ENCODE data around the gene FUOM.

DNA sequence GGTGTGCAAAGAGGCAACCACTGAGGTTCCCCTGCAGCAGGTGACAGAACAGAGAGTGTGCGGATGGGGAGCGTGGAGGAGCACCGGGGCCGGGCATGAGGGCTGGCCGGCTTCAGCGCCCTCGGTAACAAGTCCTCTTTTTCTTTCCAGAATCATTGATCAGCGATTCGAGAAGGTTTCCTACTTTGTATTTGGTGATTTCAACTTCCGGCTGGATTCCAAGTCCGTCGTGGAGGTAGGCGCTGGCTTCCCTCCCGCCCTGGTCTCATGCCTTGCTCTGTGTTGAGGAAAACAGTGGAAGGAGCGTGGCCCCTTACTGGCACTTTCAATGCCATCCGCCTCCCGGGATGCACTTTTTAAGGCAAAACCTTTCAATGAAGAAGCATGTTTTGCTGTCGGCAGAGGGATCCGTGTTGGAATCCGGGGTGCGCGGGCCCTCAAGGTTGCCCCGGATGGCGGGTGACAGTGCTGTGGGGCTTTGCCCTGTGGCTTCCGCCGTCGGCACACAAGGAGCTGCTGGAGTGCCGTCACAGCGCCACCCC is 59.2 kb downstream of the NKX6-2 start:
- RRBS: 92% methylated on average over 5 of the region's 29 CpGs

GRCh38 chr10:132959907-132960539 is 17.7 kb upstream of the CFAP46 start:
- RRBS: 76% methylated on average over 1 of the region's 28 CpGs

- RRBS: 11% methylated on average over 6 of the region's 26 CpGs
Measured at GRCh38 chr10:133013457-133014075, 71.2 kb upstream of the CFAP46 start.

GRCh38 chr10:133100658-133101609 is 13.2 kb downstream of the ADGRA1 start:
- RRBS: 8% methylated on average over 6 of the region's 47 CpGs

GRCh38 chr10:133117420-133117782 is 29.7 kb downstream of the ADGRA1 start:
- RRBS: 95% methylated on average over 2 of the region's 11 CpGs

- RRBS: 4% methylated on average over 12 of the region's 24 CpGs
Measured at GRCh38 chr10:133160714-133161131, 704 bp downstream of the KNDC1 start.

DNA sequence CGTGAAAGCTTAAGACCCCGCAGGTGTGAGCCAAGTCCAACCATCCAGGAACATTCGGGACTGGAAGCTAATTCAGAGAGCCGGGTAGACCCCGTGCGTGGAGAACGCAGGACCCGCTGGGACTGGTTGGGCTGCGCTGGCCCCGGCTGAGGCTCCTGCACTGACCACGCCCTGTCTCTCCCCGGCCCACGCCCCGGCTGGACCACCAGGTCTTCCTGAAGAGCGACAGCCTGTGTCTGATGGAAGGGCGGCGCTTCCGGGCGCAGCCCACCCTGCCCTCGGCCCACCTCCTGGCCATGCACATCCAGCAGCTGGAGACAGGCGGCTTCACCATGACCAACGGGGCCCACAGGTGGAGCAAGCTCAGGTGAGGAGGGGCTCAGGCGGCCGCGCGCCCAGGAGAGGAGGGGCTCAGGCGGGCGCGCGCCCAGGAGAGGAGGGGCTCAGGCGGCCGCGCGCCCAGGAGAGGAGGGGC is 10.2 kb upstream of the UTF1 start:
- RRBS: 38% methylated on average over 14 of the region's 34 CpGs

DNA sequence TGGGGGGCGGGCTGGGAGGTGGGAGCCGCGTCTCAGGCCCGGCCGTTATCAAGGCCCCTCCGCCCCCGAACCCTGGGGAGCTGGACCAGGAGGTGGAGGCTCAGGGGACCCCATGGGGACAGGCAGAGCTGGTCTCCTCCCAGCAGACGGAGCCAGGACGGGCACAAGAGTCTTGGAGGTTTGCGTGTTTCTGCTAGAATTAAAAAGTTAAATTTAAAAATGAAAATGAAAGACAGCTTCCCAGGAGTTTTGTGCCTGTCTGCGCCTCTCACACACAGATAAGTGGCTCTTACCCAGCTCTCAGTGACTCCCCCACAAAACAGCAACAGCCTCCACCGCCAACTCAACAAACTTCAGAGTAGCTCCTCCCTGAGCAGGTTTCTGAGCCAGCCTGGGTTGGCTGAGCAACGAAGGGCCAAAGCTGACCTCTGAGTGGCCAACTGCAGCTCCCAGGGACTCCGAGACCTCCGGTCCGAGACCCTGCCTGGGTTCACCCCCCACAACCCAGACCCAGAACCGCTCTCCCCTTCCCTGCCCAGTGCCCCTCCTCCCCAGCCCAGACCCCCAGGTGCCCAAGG is 5.0 kb upstream of the UTF1 start:
- RRBS: no CpG with 5 or more reads among the region's 17 CpGs

DNA sequence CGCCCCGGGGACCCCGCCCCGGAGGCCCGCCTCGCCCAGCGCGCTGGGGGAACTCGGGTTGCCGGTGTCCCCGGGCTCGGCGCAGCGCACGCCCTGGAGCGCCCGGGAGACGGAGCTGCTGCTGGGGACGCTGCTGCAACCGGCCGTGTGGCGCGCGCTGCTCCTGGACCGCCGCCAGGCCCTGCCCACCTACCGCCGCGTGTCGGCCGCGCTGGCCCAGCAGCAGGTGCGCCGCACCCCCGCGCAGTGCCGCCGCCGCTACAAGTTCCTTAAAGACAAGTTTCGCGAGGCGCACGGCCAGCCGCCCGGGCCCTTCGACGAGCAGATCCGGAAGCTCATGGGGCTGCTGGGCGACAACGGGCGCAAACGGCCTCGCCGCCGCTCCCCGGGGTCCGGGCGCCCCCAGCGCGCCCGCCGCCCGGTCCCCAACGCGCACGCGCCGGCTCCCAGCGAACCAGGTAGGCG is 396 bp downstream of the UTF1 start:
- RRBS: 4% methylated on average over 27 of the region's 70 CpGs

DNA sequence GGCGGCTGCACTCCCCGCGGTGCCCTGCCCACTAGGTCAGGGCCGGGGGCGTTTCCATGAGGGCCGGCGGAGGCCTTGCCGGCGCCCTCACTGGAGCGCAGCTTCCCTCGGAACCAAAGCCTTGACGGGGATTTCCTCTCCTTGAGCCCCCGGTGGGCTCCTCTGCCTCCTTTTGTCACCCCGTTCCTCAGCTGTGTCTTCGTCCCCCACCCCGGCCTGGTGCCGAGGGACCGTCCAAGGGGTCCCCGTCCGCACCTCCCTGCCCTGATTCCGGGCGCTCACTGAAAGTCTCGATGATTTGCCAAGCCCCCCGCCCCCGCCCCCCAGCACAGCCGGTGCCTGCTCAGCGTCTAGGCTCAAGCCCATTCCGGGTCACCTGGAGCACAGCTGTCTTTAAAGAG is 570 bp downstream of the VENTX start:
- RRBS: 56% methylated on average over 23 of the region's 28 CpGs

- RRBS: no CpG with 5 or more reads among the region's 11 CpGs
Measured at GRCh38 chr10:133249880-133250470, 12.3 kb downstream of the VENTX start.

GRCh38 chr10:133257333-133258536 is 18.9 kb downstream of the ADAM8 start:
- RRBS: 9% methylated on average over 6 of the region's 43 CpGs

DNA sequence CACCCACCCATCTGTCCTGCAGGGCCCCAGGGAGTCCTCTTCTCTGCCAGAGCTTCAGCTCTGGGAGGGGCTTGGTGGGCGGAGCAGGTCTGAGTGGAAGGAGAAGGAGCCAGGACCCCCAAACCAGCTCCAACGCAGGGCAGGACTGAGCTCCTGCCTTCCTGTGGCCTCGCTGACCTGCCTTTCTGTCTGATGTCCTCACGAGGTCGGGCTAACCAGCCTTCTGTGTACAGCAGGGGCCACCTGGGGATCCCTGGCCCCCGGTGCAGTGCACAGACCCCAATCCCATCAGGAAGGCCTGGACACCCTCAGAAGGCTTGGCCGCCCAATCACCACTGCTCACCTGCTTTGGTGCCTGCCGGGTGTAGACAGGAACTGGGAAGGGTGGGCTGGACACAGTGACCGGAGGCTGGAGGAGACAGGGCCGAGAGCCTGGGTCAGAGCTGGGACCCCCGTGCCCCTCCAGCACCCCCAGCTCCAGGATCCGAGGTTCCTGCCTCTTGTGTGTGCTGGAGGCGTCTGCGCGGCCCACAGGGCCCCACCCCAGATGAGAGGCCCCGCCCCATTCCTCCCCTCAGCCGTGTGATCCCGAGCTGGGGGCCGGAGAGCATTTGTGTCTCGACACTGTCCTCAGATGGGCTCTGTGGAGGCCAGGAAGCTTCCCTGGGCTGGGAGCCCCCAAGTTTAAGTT is 9.5 kb downstream of the ADAM8 start:
- RRBS: 91% methylated on average over 2 of the region's 20 CpGs

GRCh38 chr10:133300550-133301311 is 7.9 kb downstream of the TUBGCP2 start:
- RRBS: no CpG with 5 or more reads among the region's 20 CpGs

DNA sequence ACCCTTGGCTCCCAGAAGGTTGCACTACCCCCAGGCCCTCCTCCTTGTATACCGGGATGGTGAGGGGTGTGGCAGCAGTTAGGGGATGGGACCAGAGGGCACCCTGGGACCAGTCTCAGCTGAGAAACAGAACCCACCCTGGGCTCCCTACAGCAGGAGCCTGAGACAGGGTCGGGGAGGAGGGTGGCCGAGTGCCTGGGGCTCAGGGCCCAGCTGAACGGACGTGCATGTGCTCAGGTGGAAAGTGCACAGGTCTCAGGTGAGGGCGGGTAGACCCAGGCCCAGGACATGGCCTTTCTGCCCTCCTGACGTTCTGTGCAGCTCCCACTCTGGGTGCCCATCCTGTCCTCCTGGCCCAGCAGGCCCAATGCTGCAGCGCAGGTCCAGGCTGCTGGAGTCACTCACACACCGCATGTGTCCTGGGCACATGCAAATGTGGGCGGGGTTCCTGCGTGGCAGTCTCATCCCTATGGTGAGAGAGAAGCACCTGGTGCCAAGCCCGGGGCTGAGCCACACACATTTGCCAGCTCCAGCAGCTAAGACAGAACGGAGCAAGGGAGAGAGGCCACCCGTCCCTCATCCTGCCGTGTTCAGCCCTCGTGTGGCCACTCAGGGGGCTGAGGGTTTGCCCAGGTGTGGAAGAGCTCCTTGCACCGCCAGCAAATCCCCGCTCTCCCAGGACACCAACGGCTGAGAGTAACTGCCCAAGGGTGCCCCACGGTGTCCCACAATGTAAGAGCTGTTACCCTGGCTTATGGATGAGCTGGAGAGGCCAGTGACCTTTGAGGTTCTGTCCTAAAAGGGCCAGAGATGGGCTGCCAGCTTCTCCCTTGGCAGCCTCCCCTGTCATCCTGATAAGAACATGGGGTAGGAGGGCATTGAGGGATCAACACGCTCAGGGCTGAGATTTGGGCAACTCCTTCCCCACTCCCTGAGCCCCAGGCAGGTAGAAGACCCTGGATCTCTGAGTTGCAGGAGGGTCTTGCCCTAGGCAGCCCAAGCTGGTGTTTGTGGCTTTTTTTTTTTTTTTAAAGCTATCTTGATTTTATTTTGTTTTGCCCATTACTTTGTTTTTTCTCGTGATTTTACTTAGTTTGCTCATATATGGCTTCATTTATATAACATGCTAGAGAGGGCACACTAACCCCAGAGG is 4.5 kb downstream of the FUOM start:
- RRBS: 92% methylated on average over 1 of the region's 22 CpGs

GRCh38 chr10:133357002-133358106 is at the start of gene FUOM:
Gene FUOM (minus strand): TSS chr10:133358019.
- RRBS: 2% methylated on average over 51 of the region's 93 CpGs

- RRBS: no CpG with 5 or more reads among the region's 34 CpGs
Measured at GRCh38 chr10:133359476-133360866, 2.2 kb upstream of the FUOM start.

GRCh38 chr10:133388129-133388880 is 5.7 kb upstream of the MTG1 start:
- RRBS: no CpG with 5 or more reads among the region's 18 CpGs

DNA sequence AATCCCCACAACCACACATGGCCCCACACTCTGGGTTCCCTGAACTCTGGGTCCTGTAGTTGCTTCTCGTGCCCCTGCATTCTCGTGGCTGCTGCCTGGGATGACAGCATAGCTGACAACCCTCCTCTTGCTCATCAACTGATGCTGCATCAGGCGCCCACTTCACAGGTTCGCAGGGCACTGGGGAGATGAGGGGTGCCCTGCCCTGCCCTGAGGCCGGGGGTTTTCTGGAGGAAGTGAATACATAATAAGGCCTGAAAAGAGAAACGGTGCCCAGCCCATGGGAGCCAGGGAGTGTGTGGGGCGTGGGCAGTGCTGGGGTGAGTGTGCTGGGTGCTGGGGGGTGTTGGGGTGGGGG is 2.2 kb upstream of the MTG1 start:
- RRBS: no CpG with 5 or more reads among the region's 7 CpGs

DNA sequence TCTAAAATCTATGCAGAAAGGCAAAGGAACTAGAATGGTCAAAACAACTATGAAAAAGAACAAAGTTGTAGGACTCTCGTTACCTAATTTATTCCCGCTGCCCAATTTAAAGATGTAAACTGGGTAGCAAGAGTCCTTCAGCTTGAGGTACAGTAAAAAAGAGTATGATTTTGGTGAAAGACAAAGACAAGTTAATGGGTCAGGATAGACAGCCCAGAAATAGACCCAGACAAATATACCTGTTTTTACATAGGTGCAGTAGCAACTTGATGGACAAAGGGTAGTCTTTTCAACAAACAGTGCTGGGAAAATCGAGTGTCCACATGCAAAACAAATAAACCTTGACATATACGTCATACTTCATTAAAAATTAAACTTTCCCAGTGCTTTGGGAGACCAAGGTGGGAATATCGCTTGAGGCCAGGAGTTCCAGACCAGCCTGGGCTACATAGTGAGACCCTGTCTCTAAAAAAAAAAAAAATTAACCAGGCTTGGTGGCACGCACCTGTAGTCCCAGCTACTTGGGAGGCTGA is 12.1 kb upstream of the CYP2E1 start:
- RRBS: no CpG with 5 or more reads among the region's 6 CpGs